Skeletal muscle tissue (tissue), 7 donors: ENCODE data around the genes VEGFA, CAPN11 and CDC5L.

DNA sequence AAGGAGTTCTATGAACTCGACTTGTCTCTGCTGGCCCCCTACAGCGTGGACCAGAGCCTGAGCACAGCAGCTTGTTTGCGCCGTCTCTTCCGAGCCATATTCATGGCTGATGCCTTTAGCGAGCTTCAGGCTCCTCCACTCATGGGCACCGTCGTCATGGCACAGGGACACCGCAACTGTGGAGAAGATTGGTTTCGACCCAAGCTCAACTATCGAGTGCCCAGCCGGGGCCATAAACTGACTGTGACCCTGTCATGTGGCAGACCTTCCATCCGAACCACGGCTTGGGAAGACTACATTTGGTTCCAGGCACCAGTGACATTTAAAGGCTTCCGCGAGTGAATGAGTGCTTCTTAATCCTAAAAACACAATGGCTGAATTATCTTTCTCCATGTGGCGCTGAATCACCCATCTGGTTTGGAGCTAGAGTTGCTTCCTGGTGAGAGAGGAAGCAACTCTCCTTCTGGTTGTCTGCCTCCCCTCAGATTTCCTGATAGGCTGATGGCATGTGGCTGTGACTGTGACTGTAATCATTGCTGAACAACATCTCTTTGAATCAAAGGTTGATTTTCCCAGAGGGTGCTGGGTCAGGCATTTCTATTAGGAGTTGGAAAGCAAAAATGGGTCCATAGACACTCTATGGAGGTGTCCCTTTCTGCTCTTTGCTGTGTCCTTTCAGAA is 4.5 kb upstream of the RSPH9 start:
- PRO-cap, 3 experiments = no peak in any of the 3 experiments
- RAMPAGE, long total RNA = no peak
- RRBS, 2 experiments = no CpG with 5 or more reads among the region's 17 CpGs

- PRO-cap, 3 experiments = no peak in any of the 3 experiments
- RAMPAGE, long total RNA = no peak
- RRBS, 2 experiments = no CpG with 5 or more reads among the region's 4 CpGs
These were observed 22.2 kb upstream of the MRPS18A start for GRCh38 chr6:43709817-43710178.

GRCh38 chr6:43717550-43718294 is 30.1 kb upstream of the MRPS18A start:
- PRO-cap, 3 experiments = no peak in any of the 3 experiments
- RAMPAGE, long total RNA = no peak
- RRBS, 2 experiments = no CpG with 5 or more reads among the region's 20 CpGs

- PRO-cap, 3 experiments = peak in 3 of 3 experiments; most common plus-strand start chr6:43770211 (in 3); most common minus-strand start chr6:43770612 (in 2)
- RAMPAGE, long total RNA = no peak
- RRBS, 2 experiments = 1 to 3% methylated on average over 56 to 65 of the region's 108 CpGs
These were observed at the start of gene VEGFA for GRCh38 chr6:43770152-43771221. TSS of gene VEGFA (plus strand) at chr6:43770211.

DNA sequence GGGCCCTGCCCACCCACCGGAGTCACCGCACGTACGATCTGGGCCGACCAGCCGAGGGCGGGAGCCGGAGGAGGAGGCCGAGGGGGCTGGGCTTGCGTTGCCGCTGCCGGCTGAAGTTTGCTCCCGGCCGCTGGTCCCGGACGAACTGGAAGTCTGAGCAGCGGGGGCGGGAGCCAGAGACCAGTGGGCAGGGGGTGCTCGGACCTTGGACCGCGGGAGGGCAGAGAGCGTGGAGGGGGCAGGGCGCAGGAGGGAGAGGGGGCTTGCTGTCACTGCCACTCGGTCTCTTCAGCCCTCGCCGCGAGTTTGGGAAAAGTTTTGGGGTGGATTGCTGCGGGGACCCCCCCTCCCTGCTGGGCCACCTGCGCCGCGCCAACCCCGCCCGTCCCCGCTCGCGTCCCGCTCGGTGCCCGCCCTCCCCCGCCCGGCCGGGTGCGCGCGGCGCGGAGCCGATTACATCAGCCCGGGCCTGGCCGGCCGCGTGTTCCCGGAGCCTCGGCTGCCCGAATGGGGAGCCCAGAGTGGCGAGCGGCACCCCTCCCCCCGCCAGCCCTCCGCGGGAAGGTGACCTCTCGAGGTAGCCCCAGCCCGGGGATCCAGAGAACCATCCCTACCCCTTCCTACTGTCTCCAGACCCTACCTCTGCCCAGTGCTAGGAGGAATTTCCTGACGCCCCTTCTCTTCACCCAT is 1.7 kb downstream of the VEGFA start:
- PRO-cap, 3 experiments = peak in 3 of 3 experiments; most common plus-strand start position 50 of the sequence (in 3); most common minus-strand start position 147 of the sequence (in 3)
- RAMPAGE, long total RNA = no peak
- RRBS, 2 experiments = 2% methylated on average over 19 to 26 of the region's 63 CpGs

- PRO-cap, 3 experiments = no peak in any of the 3 experiments
- RAMPAGE, long total RNA = no peak
- RRBS, 2 experiments = 42 to 58% methylated on average over 1 to 2 of the region's 31 CpGs
These were observed 10.7 kb downstream of the VEGFA start for GRCh38 chr6:43780342-43781455.

DNA sequence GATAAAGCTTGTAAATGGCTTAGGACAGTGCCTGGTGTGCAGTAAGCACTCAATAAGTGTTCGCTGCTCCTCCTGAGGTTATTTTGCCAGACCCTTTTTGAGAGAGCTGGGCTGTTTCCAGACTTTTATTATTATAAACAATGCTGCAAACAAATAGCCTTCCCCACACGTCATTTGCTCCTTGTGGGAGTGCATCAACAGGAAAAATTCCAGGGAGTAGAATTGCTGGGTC is 70.7 kb downstream of the VEGFA start:
- PRO-cap, 3 experiments = no peak in any of the 3 experiments
- RAMPAGE, long total RNA = no peak
- RRBS, 2 experiments = no CpG with 5 or more reads among the region's 2 CpGs

- PRO-cap, 3 experiments = no peak in any of the 3 experiments
- RAMPAGE, long total RNA = no peak
- RRBS, 2 experiments = no CpG with 5 or more reads among the region's 4 CpGs
These were observed 72.9 kb downstream of the VEGFA start for GRCh38 chr6:43842844-43843417.

DNA sequence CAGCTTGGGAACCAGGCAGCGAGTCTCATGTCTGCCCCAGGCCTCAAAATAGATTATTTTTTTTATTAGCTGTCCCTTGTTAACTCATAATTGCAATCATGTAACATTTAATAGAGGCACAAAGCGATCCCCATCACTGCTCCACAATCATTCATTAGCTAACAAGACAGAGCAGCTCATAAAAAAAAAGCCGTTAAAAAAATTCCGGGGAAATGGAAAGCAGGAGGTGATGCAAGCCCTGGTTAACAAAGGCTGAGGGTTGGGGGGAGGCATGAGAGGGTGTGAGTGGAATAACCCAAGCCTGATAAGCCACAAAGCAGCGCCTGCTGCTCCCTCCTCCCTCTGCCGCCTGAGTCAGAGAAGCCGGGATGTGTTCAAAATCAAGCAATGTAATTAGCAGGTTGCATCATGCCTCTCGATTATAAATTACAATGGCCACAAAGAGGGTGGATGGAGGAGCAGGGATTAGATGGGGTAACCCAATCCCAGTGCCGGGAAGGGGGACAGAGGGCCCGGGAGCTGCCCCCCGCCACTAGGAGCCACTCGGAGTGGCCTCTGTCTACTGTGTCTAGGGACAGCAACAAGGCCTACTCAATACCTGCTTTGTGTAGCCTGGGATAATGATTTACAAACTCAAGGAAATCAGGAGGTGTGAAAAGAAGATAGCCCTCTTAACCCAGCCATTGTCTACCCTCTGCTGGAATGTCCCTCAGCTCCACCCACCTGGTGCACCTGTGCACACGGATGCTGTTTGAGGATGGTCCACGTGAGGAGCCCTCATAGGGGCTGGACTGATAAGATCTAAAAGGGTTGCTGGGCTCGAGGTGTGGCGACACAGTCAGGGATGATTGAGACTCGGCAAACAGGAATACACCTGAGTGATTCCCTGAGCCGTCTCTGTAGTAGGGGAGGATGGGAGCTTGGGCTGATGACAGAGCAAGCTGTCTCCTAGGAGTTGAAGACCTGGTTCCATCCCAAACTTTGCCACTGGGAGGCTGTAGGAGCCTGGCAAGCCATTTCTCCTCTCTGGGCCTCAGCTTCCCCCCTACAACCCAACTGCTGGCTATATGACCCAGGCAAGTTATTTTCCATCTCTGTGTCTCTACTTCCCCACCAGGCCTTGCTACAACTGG is 156.9 kb downstream of the VEGFA start:
- PRO-cap, 3 experiments = no peak in any of the 3 experiments
- RAMPAGE, long total RNA = no peak
- RRBS, 2 experiments = 66 to 80% methylated on average over 1 to 2 of the region's 18 CpGs

DNA sequence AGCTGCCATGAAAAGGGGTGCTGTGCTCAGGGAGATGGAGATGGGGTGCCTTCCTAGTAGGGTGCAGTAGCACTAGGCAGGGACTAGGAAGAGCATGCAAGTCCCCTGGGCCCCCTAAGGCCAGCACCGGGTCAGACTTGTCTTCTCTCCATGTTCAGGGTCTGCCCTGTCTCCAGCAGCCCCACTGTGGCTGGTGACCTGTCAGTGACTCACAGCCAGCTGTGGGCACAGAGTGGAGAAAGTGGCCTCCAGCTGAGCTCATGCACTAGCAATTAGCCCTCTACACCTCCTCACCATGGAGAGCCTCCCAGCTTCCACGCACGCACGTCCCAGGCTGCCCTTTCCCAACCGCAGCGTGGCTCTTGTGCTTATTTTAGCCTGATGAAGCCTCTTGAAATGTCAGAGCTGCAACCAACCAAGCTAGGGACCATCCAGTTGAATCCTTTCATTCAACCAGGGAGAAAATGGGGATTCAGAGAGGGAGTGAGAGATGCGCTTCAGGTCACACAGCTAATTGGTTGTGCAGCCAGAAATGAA is 116.5 kb downstream of the MRPL14 start:
- PRO-cap, 3 experiments = peak in 1 of 3 experiments; most common plus-strand start position 402 of the sequence (in 1); most common minus-strand start position 155 of the sequence (in 1)
- RAMPAGE, long total RNA = no peak
- RRBS, 2 experiments = no CpG with 5 or more reads among the region's 7 CpGs

DNA sequence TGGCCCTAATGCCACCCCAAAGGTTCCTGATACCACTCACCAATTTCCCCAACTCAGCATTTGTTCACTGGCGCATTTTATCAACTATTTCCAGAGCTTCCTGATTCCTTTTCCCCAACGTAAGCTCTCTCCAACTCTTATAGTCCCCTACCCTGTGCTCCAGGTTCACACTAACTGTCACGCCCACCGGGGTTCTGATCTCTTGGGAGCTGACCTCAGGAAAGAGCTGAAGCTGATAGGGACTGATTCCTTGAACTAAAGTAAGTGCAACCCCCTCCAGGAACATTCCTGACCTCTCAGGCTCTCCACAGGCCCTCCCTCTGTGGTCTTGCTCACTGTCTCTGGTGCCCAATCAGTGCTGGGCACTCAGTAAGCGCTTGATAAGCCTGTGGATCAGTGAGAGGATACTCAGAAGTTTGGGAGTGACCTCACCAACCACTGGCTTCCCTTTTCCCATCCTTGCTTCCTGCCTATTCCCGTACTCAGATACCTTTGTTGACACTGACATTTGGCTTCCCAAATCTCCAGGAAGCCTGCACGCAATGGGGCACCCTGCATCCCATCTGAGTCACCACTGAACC is 73.2 kb downstream of the MRPL14 start:
- PRO-cap, 3 experiments = no peak in any of the 3 experiments
- RAMPAGE, long total RNA = no peak
- RRBS, 2 experiments = no CpG with 5 or more reads among the region's 7 CpGs

DNA sequence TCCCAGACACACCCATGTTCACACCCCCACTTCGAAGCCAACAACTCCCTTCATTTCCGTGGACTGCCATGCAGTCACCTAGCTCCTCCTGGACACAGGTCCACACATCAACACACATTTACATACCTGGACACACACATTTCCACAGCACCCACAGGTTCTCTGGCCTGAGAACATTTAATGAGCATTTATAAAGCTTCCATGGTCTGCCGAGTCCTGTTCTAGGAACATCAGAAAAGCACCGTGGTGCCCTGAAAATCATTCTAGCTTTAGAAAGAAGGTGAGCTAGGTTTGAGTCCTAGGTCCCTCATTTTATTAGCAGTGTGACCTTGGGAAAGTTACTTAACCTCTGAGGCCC is 5.3 kb downstream of the TMEM63B start:
- PRO-cap, 3 experiments = no peak in any of the 3 experiments
- RAMPAGE, long total RNA = no peak
- RRBS, 2 experiments = no CpG with 5 or more reads among the region's 4 CpGs

GRCh38 chr6:44146645-44147246 is 11.9 kb upstream of the CAPN11 start:
- PRO-cap, 3 experiments = no peak in any of the 3 experiments
- RAMPAGE, long total RNA = no peak
- RRBS, 2 experiments = no CpG with 5 or more reads among the region's 11 CpGs

DNA sequence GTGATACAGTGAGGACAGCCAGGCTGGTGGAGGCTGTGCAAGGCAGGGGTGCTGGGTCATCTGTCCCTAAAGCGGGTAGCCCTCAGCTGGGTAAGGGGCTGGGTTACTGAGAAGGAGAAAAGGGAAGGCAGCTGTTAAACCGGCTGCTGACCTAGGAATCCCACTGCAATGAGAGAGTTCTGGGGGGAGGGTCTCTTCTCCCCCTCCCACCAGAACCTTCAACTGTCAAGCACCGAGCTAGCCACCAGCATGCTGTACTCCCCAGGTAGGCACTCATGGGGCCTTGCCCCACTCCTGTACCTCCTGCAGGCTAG is at the start of gene CAPN11:
CAPN11 (plus strand) TSS at position 221 of the 314 bp plus-strand sequence.
- PRO-cap, 3 experiments = no peak in any of the 3 experiments
- RAMPAGE, long total RNA = no peak
- RRBS, 2 experiments = no CpG with 5 or more reads among the region's 3 CpGs

GRCh38 chr6:44192278-44193230 is 24.2 kb upstream of the MYMX start:
- PRO-cap, 3 experiments = no peak in any of the 3 experiments
- RAMPAGE, long total RNA = no peak
- RRBS, 2 experiments = no CpG with 5 or more reads among the region's 13 CpGs

- PRO-cap, 3 experiments = peak in 2 of 3 experiments; most common plus-strand start chr6:44217518 (in 1); most common minus-strand start chr6:44217490 (in 1)
- RAMPAGE, long total RNA = no peak
- RRBS, 2 experiments = no CpG with 5 or more reads among the region's 15 CpGs
These were observed 662 bp downstream of the MYMX start for GRCh38 chr6:44217250-44217925.

GRCh38 chr6:44311869-44312335 is 1.2 kb downstream of the AARS2 start:
- PRO-cap, 3 experiments = no peak in any of the 3 experiments
- RAMPAGE, long total RNA = no peak
- RRBS, 2 experiments = no CpG with 5 or more reads among the region's 8 CpGs

GRCh38 chr6:44387274-44388154 is at the start of gene CDC5L:
TSS of gene CDC5L (plus strand) at chr6:44387706.
- PRO-cap, 3 experiments = peak in 3 of 3 experiments; most common plus-strand start chr6:44387715 (in 2); most common minus-strand start chr6:44387447 (in 3)
- RAMPAGE, long total RNA = no peak
- RRBS, 2 experiments = no CpG with 5 or more reads among the region's 57 CpGs

GRCh38 chr6:44392557-44392863 is 5.0 kb downstream of the CDC5L start:
- PRO-cap, 3 experiments = no peak in any of the 3 experiments
- RAMPAGE, long total RNA = no peak
- RRBS, 2 experiments = no CpG with 5 or more reads among the region's 1 CpG

DNA sequence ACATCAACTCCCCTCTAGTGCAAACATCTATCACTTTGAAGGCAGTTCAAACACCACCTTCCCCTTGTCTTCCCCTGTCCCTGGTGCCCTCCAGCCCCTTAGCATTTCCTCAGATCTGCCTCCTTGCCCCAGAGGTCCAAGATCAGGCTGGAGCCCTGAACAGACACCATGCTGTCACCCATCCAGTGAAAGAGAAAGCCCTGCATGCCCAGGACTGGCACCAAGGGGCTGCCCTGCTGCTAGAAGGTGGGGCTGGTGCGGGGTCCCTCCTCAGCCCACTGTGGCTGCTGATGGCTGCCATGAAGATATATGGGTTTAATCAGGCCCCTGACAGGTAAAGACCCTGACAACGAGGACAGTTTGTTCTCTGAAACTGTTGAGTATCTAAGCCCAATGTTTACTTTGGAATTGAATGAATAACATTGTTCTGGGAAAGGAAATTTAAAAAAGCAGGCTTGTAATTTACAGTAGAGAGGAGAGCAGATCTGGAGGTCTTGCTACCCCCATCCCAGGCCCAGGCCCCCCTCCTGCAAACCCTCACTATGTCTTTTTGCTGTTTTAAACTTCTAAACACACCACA is 171.2 kb downstream of the CDC5L start:
- PRO-cap, 3 experiments = no peak in any of the 3 experiments
- RAMPAGE, long total RNA = no peak
- RRBS, 2 experiments = no CpG with 5 or more reads among the region's 2 CpGs